Colon Carcinoma Metastatic in the Brain (tissue), 2 donors: ENCODE data around the gene ATOSA.

- PRO-cap, 2 experiments: no peak in any of the 2 experiments
These were observed 19.6 kb downstream of the TMOD3 start for GRCh38 chr15:51848782-51849704.

DNA sequence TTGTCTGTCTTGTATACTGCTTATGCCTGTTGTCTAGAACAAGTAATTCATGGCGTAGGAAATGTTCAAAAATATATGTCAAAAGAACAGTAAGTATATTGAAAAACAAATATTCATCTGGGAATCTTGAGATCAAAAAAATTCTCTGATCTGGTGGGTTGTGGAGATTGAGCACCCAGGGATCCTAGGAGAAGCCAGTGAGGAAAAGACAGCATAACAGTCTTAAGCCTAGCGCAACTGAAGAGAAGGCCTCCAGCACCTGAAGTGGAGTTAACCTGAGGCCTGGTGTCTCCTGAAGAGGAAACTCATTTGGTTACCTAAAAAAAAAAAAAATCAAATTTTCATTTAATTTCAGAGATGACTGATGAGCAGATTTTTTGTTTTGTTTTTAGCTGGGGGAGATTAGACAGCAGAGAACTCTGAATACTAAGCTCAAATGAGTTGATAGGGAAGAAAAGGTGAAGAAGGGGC lies 22.7 kb downstream of the TMOD3 start:
- PRO-cap, 2 experiments: no peak in any of the 2 experiments

- PRO-cap, 2 experiments: no peak in any of the 2 experiments
These were observed 12.8 kb downstream of the GNB5 start for GRCh38 chr15:52178248-52178945.

GRCh38 chr15:52228729-52229360 lies 37.7 kb upstream of the GNB5 start:
- PRO-cap, 2 experiments: no peak in any of the 2 experiments

GRCh38 chr15:52292735-52293427 lies 2.7 kb downstream of the MYO5C start:
- PRO-cap, 2 experiments: no peak in any of the 2 experiments

- PRO-cap, 2 experiments: no peak in any of the 2 experiments
These were observed 112.7 kb downstream of the MYO5A start for GRCh38 chr15:52415978-52416292.

DNA sequence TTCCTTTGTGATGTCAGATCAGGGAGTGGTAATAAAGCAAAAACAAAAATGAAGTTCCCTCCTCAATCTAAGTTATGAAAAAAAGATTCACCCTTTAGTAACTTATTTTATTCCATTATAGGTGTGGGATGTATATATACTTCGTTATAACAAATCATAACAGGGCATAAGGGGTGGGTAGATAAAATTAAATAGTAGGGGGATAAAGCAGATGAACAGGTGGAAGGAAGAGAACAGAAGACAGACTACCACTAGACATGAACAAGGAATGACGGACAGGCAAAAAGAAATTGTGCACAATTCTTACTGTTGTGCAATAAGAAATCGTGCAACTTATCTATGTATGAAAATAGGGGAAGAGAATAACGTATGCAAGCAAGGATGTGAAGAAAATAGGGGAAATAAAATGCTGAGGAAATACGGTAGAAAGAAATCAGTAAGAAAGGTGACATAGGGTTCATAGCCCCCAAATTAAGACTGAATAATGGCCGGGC lies 9.8 kb downstream of the MYO5A start:
- PRO-cap, 2 experiments: no peak in any of the 2 experiments

DNA sequence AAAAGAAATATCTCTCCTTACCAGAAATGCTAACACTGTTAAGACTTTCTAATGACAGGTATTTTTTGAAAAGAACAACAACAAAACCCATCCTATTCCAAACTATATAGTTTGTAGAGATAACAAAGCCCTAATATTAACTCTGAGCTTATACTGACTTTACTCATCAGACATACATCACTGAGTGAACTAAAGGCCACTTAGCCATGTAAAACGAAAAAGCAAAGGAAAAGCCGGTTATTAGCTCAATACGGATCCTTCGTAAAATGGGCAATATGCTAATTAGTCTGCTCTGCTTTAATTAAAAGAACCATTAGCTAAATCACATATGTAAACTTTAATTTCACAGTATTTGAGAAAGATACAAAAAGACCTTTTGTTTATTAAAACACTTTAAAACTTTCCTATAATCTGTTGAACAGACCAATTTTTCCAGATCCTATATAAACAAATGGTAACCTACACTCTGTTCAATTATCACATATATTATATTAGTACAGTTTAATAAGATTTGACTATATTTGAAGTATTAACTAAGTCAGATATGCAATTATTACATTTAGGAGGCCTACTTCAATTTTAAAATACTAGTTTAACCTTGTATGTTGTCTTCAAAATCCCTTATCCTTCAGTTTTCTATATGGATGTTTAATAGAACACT lies 28.5 kb downstream of the ATOSA start:
- PRO-cap, 2 experiments: peak in 1 of 2 experiments; most common plus-strand start position 422 of the sequence (in 1)

GRCh38 chr15:52651793-52652458 lies 27.3 kb downstream of the ATOSA start:
- PRO-cap, 2 experiments: no peak in any of the 2 experiments

- PRO-cap, 2 experiments: peak in 2 of 2 experiments; most common plus-strand start chr15:52679434 (in 1); most common minus-strand start chr15:52679365 (in 2)
These were observed at the start of gene ATOSA for GRCh38 chr15:52679078-52679582. ATOSA (minus strand) TSS chr15:52679388.

DNA sequence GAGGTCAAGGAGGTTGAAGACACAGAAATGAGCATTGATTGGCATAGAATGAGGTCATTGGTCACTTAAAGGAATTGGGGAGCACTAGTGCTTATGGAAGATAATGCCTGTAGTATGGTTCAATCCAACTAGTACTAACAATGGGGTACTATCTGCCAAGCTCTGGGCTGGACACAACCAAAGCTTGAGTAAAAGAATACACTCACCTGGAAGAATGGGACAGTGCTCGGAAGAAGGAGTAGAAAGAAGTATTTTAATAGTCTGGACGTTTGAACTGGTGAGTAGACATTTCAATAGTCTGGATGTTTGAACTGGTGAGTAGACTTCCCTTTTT lies 40.2 kb upstream of the ATOSA start:
- PRO-cap, 2 experiments: no peak in any of the 2 experiments

- PRO-cap, 2 experiments: no peak in any of the 2 experiments
These were observed 37.2 kb downstream of the ONECUT1 start for GRCh38 chr15:52752884-52753339.

- PRO-cap, 2 experiments: no peak in any of the 2 experiments
These were observed 5.4 kb downstream of the ONECUT1 start for GRCh38 chr15:52784584-52785325.

GRCh38 chr15:52802043-52802676 lies 12.0 kb upstream of the ONECUT1 start:
- PRO-cap, 2 experiments: no peak in any of the 2 experiments

DNA sequence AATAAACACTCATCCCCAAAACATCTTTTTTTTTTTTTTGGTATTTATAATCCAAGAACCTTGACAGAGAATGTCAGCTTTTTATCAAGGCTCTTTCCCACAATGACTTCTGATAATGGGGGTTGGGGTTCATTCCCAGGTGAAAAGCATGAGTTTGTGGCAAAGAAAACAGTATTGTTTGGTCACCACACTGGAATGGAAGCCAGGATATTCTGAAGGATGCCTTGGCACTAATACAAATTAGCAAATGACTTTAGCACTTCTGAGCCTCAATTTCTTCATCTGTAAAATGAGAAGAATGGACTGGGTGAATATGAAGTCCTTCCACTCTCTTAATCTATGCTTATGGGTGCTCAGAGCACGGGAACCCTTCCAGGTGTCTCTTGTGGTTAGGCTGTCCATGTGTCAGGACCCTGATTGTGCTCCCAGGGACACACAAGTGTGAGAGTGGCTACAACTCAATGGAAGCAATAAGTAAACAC lies 21.4 kb downstream of the RAB27A start:
- PRO-cap, 2 experiments: no peak in any of the 2 experiments

GRCh38 chr15:55270063-55270652 lies 19.5 kb downstream of the RAB27A start:
- PRO-cap, 2 experiments: no peak in any of the 2 experiments

GRCh38 chr15:55290067-55291051 lies 746 bp upstream of the RAB27A start:
- PRO-cap, 2 experiments: peak in 2 of 2 experiments; most common plus-strand start chr15:55290203 (in 1); most common minus-strand start chr15:55290262 (in 1)

GRCh38 chr15:55319825-55320319 lies 850 bp downstream of the PIGB start:
- PRO-cap, 2 experiments: no peak in any of the 2 experiments

DNA sequence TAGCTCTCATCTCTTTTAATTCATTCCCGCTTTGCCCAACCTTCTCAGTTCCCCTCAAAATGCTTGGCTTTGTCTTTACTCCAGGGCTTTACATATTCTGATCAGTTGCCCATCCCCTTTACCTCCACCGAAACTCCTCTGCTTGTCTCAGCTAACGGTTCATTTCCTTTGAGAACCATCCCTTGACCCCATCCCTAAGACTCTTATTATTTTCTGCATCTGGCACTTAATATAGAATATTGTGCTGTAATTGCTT lies 12.7 kb downstream of the CCPG1 start:
- PRO-cap, 2 experiments: no peak in any of the 2 experiments

- PRO-cap, 2 experiments: no peak in any of the 2 experiments
These were observed 36.9 kb upstream of the DNAAF4 start for GRCh38 chr15:55544735-55545434.